Mammary microvascular endothelial cell (primary cell): Measurements from ENCODE around the genes NADK2 and RANBP3L.

GRCh38 chr5:35188243-35188655 lies 42.0 kb downstream of the PRLR start:
- RAMPAGE, long total RNA: no peak

- RAMPAGE, long total RNA: no peak
Measured at GRCh38 chr5:35672933-35673554, 55.4 kb downstream of the SPEF2 start.

- RAMPAGE, long total RNA: no peak
Measured at GRCh38 chr5:35853349-35853970, 3.2 kb upstream of the IL7R start.

GRCh38 chr5:36152472-36153196 lies 723 bp downstream of the SKP2 start:
- RAMPAGE, long total RNA: no peak

DNA sequence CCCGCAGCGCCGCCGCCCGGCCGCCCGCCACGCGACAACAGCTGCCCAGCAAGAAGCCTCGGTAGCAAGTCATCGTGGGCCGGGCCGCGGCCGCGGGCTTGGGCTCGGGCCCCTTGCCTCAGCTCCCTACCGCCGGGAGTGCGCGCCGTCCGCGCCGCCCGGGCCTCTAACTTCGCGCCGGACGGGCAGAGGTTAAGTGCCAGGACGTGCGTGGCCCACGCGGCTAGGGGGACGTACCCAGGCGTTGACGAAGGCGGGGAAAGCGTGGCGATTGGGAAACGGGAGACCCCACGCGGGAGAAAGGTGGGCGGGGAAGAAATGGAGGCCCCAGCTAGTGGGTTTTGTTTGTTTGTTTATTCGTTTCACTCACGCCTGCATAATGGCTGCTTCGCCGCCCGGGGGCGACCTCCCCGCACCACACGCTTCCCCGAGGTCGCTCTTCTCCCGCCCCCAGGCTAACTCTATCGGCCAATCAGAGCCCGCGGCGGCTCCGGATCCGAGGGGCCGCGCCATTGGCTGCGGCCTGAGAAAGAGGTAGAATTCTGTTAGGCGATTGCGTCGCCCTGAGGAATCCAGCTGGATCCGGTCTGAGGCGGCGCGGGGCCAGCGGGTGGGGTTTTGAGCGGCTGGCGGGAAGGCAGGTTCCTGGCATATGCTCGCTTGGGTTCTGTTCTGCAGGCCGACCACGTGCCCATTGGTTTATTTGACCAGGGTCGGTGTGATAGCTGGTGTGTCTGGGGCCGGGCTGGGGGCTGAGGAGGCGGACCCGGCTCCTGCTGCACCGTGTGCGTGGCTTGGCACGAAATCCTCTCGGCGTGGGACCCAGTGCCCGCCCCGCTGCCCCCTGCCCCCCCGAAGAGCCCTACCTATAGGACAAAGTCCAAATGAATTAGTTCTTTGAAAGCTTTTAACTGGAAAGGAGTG lies at the start of gene NADK2:
NADK2 (minus strand) TSS at position 200 of the 924 bp plus-strand sequence.
- RAMPAGE, long total RNA: no peak

- RAMPAGE, long total RNA: no peak
Measured at GRCh38 chr5:36300479-36301071, 1.1 kb downstream of the RANBP3L start.

DNA sequence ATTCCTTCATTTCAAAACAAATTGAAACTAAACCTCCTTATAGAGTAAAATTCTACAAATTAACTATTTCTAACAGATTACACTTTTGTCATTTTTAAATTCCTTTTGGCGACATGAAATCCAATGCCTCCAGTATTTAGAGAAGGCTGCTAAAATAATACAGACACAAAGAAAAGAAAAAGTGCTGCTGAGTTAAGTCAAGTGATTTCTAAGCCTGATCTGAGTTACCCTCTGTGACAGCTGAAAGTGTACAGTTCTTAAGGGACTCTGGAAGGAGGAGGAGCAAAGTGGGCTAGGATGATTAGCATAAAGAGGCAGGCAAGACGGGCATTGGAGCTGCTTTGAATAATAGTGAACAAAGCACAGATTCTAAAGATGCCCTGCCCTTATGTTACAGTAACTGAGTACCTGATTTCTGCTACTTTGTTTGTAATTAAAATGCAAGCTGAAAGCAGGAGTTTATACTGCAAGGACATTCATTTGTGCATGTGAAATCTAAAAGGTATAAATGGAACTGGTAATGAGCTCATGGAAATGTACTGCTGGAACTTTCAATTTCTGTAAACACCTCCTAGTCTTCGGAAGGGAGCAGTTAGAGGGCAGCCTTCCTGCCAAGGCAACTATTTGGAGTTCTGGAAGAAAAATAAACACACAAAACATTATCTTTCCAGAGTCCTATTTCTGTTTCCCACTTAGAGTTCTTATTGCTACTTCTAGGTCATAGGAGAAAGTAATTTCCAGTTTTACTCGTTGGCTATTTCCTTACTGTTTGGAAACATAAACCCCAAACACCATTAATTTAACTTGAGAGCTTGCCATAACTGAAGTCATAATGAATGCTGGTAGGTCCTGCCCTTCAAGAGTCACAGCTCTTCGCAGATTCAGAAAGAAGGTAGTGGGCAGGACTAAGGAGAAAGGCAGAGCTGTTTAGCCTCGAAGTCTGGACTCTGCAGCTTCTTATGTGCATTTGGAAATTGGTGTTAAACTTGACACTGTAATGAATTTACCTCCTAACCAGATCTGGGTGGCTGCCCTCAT lies at the start of gene RANBP3L:
RANBP3L (minus strand) TSS at position 235 of the 1,038 bp plus-strand sequence.
- RAMPAGE, long total RNA: no peak

- RAMPAGE, long total RNA: no peak
Measured at GRCh38 chr5:36569501-36570113, 36.8 kb upstream of the SLC1A3 start.

- RAMPAGE, long total RNA: no peak
Measured at GRCh38 chr5:36770171-36770637, 106.4 kb upstream of the NIPBL start.

DNA sequence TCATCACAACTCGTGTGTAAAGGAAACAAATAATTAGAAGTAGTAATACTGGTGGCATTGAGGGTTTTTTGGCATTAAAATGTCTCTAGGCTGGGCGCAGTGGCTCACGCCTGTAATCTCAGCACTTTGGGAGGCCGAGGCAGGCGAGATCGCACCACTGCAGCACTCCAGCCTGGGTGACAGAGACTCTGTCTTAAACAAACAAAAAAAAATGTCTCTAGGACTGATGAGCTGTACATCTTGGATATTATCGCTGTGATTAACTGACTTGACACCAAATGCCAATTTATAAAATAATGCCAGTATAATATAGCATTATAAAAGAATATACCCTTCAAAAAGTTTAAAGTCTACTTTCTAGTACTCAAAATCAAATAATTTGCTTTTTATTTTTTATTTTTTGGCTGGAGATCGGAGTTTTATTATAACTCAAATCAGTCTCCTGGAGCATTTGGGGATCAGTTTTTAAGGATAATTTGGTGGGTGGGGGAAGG lies 7.7 kb upstream of the NIPBL start:
- RAMPAGE, long total RNA: no peak

DNA sequence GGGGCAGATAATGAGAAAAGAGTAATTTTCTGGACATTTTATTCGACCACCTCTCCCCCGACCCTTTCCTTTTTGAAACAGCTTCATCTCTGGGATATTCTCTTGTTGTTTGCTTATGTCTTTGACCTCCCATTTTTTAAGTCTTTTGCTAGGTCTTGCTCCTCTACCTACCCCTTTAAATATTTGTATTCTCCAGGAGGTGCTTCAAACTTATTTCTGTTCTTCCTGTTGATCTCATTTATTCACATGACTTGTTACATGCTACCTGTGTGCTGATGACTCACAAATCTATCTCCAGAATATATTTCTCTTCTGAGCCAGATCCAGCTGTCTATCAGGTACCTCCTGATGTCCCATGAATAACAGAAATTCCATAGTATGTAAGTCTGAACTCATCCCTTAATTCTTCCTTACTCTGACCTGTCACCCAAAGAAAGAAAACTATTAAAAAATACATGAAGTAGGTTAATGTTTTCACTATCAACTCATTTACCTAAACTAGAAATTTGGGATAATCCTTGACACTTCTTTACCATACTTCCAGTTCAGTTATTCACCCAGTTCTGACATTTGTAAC lies 11.0 kb downstream of the NIPBL start:
- RAMPAGE, long total RNA: no peak

DNA sequence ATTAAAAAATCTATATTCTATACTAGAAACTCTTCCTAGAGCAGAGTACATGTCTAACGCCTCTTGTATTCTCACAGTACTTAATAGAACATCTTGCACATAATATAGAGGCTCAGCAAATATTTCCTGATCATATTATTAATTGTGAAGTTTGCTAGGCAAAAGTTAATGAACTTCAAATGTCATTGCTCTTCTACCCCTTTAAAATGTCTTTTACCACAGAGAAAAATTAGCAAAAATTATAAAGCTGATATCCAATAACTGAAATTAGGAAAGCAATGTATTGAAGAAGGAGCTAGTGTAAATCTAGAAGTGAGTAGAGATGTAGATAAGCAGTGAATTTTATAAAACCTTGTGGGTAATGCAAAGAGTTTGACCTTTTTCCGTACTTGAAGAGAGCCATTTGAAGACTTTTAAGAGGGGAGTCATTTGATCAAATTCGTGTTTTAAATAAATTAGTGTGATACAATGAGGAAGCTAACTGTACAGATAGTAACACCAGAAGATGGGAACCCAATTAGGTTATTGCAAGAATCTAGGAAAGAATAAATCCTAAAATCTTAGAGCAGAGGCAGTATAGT lies 35.1 kb downstream of the NIPBL start:
- RAMPAGE, long total RNA: no peak

- RAMPAGE, long total RNA: no peak
Measured at GRCh38 chr5:36926958-36927916, 50.7 kb downstream of the NIPBL start.

DNA sequence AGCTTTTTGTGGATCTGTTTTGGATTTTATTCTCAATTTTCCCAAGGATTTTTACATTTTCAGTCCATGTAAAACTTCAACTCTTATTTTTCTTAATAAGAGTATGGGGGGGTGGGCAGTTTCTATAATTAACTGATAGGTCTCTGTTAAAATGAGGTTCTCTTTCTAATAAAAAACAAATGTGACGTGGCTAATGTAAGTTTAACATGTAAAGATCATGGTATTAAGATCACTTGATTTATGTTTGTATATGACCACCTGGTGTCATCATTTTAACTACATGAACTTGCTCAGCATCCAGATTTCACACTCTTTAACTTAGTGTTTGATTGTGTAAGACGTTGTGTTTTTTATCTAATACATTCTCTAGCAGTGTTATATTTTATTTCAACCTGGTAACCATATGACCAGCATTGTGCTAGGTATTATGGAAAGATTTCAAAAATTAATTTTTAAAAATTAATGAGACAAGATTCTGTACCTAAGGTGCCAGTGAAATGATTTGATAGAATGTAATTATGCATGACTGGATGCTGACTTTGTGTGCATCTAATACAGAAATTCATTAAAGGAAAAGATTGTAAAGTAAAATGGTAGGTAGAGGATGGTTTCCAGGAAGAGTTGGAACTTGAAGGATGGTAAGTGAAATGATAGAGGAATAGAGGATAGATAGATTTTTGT lies 57.4 kb downstream of the NIPBL start:
- RAMPAGE, long total RNA: no peak

DNA sequence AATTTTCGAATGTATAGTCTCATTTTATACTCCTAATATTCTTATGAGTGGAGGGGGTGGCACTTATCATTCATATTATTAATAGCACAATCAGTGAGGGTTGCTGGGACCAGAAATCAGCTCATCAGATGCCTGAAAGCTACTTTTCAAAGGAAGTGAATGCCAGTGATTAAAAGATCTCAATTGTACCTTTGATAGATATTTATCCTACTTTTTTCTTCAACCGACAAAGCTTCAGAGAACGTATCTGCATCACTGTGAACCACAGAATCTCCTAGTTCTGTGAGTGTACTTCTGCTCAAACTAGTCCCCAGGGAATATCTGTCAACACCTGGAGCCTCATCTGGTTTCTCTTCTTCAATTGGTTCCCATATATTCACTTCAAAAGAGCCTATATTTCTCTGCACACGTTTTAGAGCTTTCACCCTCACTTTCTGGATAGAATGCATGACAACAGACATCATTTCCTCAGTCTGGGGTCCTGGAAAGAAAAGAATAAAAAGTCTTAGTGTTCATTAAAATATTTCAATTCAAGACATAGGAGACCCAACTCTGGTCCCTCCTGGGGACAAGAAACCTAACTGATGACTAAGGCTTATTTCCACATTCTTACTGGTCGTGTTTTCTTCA lies 64.5 kb downstream of the CPLANE1 start:
- RAMPAGE, long total RNA: no peak

- RAMPAGE, long total RNA: no peak
Measured at GRCh38 chr5:37208812-37209177, 40.4 kb downstream of the CPLANE1 start.

- RAMPAGE, long total RNA: no peak
Measured at GRCh38 chr5:38166685-38167336, 91.5 kb upstream of the EGFLAM start.

GRCh38 chr5:38285606-38286124 lies 27.3 kb downstream of the EGFLAM start:
- RAMPAGE, long total RNA: no peak

DNA sequence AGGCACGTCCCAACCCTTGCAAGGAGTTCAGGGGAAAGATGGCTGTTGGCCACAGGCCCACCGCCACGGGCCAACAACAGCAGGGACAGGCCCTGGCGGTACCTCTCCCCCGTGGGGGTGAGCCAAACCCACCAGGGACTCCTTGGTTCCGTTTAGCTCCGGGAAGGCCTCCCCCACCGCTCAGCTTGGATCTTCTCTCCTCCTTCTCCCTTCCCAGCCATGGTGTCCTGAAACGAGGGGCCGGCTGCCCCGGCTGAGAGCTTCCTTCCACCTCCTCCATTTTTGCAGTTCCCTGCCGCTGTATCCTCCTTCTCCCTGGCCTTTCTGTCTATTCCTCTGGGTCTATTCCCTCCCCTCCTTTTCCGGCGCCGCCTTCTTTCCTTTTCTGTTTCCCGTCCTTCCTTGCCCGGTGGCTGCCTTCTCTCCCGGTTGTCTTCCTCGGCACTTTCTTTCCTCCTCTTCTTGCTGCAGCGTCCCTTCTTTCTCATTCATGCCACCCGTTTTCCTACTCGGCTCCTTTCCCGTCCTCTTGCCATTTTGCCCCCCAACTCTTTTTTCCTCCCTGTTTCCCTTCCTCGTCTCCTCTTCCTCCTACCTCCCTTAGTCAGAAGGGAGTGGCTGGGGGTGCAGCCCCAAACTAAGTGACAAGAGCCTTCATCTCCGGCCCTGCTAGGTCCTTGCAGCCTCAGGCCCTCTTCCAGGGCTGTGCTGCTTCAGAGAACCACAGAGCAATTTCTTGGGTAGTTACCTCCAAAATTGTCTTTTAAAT lies 110.3 kb downstream of the LIFR start:
- RAMPAGE, long total RNA: no peak

GRCh38 chr5:38532099-38532744 lies 24.2 kb downstream of the LIFR start:
- RAMPAGE, long total RNA: no peak